ENCODE measurements around the genes MB21D2 and OPA1.

- RRBS, result no CpG with 5 or more reads among the region's 1 CpG
Observed at GRCh38 chr3:190330707-190331558, 8.7 kb upstream of the CLDN1 start.

DNA sequence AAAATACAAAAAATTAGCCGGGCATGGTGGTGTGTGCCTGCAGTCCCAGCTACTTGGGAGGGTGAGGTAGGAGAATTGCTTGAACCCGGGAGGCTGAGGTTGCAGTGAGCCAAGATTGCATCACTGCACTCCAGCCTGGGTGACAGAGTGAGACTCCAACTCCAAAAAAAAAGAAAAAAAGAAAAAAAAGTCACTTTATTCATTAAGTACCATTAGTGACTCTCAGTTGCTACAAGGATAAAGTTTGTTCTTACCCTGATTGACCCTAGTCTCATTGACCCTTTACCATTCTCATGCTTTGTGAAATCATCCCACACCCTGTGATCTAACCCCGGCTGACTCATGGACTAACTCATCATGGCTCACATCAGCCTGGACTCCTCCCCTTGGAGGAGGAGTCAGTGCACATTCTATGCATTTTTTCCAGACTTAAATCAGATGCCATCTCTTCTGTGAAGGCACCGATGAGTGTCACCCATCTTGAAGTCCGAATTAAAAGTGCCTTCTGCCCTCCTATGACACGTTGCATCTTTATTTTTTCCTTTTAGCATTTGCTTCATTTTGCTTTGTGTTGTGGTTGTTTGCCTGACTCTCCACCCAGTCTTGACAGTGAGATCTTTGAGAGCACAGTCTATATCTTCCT lies 71.9 kb downstream of the IL1RAP start:
- RRBS, result no CpG with 5 or more reads among the region's 6 CpGs

- RRBS, result no CpG with 5 or more reads among the region's 3 CpGs
Observed at GRCh38 chr3:190809890-190810220, 52.6 kb downstream of the GMNC start.

DNA sequence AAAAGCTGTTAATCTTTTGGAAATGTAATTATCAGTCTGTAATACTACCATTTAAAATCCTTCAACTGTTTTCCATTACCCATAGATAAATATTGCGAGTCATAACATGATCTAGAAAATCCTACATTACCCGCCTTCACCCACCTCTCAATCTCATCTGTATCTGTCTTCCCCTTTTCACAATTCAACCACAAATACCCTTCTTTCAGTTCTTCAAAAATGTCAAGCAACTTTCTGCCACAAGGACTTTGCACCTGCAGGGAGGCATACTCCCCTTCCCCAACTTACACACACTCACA lies 33.3 kb upstream of the CCDC50 start:
- RRBS, result no CpG with 5 or more reads among the region's 2 CpGs

DNA sequence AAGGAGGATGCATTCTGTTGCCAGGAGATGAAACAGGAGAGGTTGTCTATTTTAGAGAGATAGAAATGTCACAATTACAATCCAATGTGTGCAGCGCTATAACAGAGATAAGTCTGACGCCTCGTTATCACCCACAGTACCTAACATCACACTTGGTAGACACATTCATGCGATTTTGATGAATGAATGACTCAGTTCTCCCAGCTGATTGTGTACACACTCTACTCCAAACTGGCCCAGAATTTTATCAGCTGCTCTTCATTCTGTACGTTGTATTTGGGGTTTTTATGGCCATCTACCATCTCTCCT lies 576 bp upstream of the CCDC50 start:
- RRBS, result no CpG with 5 or more reads among the region's 5 CpGs

DNA sequence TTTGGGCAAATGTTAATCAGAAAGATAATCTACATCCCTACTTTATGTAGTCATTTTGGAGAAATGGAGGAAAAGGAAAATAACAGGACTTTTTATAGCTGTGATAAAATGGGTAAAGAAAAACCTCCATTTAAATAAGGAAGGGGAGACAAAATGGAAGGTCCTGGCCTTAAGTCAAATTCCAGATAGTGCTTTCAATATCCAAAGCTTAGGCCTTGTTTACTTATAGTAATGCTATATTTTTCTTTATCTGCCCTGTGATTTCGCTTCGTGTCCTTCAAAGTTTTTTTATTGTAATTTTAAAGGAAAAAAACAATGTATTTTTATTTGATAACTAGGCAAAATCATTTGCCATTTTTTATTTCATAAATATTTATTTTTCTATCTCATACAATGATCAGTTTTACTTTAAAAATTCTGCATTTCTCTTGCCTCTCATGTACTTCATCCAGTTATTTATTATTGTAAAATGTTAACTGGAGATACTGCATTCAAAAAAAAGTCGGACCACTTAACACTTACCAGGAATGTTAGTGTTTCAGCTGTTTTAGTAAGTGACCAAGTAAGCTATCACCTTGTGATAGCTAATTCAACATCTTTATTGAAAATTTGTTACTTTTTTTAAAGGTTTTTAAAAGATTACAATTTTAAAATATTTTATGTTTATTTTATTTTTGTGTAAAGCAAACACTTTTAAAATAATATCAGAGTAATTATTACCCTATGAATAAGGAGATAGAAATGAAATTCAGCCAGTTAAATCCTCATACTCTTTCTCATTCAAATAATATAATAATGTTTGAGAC lies 63.4 kb upstream of the UTS2B start:
- RRBS, result no CpG with 5 or more reads among the region's 3 CpGs

DNA sequence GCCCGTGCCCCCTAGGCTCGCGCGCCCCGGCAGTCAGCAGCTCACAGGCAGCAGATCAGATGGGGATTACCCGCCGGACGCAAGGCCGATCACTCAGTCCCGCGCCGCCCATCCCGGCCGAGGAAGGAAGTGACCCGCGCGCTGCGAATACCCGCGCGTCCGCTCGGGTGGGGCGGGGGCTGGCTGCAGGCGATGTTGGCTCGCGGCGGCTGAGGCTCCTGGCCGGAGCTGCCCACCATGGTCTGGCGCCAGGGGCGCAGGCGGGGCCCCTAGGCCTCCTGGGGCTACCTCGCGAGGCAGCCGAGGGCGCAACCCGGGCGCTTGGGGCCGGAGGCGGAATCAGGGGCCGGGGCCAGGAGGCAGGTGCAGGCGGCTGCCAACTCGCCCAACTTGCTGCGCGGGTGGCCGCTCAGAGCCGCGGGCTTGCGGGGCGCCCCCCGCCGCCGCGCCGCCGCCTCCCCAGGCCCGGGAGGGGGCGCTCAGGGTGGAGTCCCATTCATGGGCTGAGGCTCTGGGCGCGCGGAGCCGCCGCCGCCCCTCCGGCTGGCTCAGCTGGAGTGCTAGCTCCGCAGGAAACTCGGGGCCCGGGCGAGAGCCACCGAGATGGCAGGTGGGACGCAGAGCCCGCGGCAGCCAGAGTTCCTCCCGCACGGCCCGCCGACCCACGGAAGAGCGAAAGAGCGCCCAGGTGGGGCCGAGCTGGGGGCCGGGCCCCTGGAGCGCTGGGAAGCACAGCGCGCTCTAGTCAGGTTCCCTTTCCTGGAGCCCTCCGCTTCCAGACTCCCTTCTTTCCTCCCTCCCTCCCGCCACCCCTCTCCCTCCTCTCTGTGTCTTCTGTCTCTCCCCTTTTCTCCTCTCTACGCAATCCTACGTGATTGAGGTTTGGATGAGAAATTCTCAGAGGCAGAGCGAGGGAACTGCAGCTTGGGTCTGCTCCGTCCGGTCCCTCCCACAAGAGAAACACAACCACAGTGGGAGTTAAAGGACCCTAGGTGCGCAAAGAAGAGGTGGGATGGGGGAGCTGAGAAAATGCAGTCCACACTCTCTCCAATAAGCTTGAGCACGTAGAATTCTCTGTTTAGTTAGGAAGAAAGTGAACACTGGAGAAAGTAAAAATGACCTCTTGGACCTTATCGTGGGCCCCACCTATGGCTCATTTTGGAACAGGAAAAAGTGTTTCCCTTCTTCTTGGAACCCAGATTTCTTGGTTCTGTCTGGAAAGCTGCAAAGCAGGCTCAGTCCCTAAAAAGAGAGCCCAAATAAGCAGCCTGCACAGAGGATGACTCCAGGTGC lies 317.4 kb downstream of the FGF12 start:
- RRBS, result 3% methylated on average over 43 of the region's 95 CpGs

DNA sequence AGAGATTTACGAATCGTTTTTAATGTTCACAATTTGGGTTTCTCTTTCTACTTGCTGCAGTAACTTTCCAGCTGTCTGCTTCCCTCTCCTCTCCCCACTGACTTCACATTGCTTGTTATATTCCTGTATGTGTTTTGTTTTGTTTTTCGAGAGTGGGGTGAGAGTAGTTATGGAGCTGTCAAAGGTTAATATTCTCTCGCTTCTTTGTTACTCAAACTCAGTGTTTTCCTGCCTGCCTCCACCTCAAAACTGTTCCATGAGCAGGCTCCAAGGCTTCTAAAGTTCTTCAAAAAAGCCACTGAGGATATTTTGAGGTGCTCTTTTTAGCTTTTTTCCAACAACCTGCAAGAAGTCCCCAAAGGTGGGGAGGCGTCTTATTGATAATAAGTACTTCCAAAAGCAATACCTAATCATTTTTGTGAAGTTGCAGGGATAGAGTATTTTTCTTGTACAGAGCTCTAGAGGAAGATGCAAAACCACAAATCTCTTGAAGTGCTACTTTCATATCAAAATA lies 592 bp upstream of the FGF12 start:
- RRBS, result no CpG with 5 or more reads among the region's 5 CpGs

GRCh38 chr3:192917358-192917744 lies 305 bp downstream of the MB21D2 start:
- RRBS, result 5% methylated on average over 5 of the region's 20 CpGs

DNA sequence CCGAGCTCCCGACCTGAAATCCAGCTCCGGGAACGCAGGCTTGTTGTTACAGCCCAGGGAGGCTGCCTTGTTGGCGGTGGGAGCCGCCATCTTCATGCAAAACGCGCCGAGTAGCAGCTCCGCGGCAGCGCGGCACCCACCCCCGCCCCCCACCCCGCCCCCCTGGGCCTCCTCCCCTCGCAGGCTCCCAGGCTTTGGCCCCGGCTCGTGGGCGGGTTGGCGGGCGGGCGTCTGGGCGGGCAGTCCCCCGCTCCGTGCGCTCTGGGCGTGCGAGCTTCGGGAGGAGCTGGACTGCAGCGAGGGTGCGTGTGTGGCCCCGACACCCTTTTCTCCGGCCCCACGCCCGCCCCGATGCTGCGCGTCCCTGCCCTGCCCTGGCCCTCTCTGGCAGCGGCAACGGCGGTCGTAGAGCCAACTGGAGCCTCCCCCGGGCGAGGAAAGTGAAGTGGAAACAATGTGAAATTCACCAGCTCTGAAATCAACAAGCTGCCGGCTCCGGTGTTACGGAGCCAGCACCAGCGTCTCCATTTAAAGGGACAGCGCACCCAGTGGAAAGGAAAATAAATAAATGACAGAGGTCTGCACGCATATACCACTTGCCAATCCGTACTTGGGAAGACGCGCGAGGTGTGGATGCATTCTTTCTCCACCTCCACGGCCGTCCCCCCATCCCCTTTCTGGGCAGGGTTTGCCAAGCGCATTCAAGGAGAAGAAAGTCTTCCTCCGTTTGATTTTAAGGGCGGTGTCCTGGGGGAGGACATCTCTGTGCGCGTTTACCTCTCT lies at the start of gene MB21D2:
Gene MB21D2 (minus strand): TSS at position 112 of the 783 bp plus-strand sequence.
- RRBS, result 2% methylated on average over 12 of the region's 61 CpGs

DNA sequence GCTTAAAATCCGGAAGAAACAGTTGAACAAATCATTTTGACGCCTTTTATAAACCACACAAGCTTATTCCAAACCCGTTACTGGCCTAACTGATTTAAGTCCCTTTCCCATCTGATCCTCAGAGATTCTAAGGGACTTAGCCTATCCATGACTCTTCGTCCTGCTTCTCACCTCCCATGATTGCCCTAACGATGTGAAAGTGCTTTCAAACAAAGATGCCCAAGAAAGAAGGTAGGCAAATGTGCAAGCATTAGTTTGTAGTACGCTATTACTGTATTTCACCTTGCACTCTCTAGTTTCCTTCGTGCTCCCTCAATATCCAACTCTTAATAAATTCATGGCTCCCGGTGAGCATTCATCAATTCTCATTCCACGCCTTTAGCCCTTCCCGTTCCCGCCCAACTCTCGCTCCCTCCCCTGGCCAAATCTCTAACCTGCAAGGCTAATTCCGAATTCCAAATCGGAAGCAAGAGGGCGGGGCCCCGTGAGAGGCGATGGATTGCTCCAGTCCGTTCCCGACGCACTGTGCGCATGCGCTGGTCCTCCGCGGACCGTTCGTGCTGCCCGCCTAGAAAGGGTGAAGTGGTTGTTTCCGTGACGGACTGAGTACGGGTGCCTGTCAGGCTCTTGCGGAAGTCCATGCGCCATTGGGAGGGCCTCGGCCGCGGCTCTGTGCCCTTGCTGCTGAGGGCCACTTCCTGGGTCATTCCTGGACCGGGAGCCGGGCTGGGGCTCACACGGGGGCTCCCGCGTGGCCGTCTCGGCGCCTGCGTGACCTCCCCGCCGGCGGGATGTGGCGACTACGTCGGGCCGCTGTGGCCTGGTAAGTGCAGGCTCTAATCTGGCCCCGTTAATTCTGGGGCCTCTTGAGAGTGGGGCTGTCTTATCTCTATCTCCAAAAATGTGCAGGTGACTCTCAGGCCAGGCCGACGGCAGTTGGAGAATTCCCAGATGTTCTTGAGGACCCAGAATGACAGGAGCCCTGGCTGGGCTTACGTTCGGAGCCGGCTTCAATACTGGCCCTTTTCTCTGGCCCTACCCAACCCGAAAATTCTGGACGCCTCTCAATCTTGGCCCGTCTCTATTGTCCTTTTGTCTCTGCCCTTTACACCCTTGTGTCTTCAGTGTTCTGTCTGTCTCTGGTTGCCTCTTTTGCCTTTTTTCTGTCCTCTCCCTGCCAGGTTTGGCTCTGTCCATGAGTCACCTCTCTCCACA lies at the start of gene OPA1:
Gene OPA1 (plus strand): TSS at position 622 of the 1,215 bp plus-strand sequence.
- RRBS, result 1% methylated on average over 10 of the region's 60 CpGs

DNA sequence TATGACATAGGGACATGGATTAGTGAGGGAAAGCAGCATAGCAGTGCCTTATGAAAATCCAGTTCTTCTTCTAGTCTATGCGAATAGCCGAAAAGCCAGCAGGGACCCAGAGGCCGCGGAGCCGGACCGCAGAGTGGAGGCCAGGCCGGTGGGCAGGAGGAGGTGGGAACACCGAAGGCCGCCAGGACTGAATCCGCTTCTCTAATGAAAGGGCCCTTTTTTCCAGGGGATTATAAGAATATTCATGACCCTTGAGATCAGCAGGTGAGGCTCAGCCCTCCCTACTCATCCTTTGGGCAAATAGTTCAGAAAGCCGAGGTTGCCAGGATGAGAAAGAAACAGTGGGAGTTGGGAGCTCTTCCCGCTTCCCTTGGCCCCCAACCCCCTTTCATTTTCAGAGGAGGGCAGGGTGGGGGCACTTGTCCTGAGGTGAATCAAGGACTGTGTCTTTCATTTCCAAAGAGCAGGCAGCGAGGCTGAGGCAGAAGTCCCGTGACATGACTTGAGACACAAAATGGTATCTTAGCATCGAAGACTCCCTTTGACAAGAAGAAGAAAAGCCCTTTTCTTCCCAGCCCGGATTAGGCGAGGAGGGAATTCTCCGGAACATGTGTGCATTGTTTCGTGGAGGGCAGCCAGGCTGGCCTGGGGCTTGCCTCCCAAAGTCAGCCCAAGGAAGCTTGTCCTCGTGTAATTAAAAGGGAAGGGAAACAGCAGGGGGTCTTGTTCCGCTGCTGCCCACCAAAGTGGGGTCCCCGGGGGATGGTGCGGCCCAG lies 117.8 kb downstream of the OPA1 start:
- RRBS, result no CpG with 5 or more reads among the region's 23 CpGs

DNA sequence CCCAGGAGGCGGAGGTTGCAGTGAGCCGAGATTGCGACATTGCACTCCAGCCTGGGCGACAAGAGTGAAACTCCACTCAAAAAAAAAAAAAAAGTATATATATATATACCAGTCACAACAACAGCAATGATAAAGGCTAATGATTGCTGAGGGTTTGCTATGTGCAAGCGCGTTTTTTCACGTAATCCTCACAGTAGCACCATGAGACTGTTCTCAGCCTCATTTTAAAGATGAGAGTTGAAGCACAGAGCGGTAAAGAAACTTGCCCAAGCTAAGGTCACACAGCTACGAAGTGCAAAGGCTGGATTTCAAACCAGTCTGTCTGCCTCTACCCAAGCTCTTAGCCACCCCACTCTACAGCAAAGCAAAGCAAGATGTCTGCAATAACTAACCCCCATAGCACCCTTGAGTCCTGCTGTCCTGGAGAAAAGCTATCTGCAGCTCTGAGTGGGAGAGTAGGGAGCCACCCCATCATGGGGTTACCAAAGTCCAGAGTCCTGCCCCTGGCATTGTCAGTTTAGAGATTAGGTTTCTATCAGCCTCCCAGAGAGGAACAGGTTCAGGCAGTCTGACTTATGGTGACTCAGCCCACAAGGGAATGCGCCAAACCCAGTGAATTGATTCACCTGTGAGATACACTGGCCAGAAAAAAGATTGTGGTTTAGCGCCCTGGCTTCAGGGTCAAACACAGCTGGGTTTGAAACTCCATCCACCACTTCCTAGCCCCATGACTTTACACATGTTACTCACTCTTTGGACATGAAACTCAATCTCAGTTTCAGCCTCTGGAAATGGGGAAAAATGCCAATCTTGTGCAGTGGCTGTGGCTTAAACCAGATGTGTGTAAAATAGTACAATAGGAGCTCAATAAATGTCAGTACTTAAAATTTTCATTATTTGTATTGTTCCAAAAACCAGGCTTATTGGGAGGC lies 263.8 kb upstream of the HES1 start:
- RRBS, result no CpG with 5 or more reads among the region's 11 CpGs

GRCh38 chr3:194075755-194076384 lies 60.1 kb upstream of the HES1 start:
- RRBS, result no CpG with 5 or more reads among the region's 7 CpGs

DNA sequence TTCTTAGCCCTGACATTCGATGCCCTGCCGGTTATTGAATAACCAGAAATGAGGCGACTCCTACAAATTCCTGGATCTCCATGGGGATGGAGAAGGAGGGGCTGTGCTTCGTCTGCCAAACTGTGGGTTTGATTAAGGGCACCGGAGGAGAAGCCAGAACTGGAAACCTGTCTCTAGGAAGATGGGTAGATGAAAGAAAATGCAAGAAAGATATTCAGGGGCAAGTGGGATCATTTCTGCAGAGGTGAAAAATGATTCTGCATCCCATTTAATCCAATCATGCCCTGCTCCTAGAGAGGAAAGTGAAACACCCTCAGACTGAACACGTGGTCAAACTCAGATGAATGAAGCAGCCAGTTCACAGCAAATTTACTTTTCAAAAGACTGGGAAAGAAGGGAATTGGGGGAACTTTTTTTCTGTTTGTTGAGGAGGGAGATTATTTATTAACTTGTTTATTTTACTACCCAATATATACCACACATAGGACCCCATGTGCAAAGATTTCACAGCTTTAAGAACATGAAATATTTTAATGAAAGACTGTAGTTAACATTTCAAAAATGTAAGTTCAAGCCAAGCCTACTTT lies 23.1 kb upstream of the HES1 start:
- RRBS, result 17% methylated on average over 4 of the region's 6 CpGs

DNA sequence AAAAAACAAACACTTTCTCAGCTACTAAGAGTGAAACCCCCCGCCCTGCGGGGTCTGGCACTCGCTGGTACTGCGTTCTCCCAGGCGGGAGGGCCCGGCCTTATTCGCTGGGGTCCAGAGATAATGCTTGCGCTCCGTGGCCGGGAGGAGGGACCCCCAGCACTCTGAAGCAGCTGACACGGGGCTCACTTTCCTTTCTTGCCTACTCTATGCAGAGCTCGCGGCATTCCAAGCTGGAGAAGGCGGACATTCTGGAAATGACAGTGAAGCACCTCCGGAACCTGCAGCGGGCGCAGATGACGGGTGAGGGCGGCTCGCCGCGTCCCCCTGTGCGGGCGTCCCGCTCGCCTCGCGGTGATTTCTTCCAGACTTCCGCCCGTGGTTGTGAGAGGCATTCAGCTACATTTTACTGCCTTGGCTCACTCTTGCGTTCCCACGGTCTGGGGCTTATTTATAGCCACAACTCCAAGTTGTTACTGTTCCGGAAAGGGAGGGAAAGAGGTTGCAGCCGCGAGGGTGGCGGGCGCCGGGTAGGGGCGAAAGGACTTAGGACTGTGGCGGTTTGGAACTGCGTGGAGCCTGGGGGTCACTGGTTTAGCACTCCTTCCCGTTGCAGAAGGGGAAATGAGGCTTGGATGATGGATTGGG lies 922 bp downstream of the HES1 start:
- RRBS, result 5% methylated on average over 11 of the region's 42 CpGs

DNA sequence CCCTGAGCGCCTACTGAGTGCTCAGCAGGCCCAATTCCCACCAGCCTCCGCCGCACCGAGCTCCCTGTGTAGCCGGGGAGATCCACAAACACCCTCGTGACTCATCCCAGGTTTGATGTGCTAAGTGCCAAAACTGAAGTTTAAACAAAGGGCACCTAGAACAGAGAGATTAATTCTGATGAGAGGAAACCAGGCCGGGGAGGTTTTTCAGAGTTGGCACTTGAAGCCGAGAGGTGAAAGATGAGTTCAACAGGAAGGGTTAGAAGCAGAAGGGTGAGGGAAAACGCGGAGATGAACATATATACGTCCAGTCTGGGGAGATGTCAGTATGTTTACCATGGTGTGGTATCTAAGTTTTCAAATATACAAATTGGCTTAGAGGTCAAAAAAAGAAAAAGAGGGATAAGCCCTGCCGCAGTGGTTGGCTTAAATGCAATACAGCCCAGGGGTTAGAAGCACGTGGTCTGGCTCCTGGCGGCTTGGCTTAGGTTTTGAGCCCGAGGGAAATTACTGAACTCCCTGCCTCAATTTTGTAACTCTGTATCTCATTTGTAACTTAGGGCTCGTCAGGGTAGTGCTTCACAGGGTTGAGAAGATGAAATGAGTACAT lies 6.2 kb downstream of the HES1 start:
- RRBS, result 6% methylated on average over 3 of the region's 16 CpGs

GRCh38 chr3:194212629-194213557 lies 76.9 kb downstream of the HES1 start:
- RRBS, result 23% methylated on average over 4 of the region's 19 CpGs

DNA sequence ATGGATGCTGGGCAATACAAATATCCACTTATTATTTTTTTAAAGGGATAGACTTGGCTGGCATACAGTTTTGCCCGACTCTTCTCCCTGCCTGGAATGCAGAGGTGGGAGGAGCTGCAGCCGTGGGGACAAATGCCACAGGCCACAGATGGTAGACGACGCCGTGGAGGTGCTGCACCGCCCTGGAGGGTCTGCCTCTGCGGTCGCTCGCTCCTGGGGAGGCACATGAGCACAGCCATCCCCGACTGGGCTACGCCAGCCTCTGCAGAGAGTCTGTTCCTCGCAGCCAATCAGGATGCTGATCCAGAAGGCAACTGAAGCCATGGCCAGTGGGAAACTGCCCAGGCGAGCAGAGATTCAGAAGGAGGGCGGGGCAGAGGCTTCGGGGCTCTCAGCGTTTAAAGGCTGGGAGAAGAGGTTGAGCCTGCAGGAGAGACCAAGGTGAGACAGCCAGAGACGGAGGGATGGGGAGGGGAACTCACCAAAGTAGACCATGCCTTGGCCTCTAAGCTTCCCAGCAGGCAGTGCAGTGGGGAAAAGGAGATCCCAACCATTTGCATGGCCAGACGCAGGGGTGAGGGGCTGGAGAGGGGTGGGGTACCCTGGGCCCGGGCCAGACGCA lies 12.0 kb upstream of the LRRC15 start:
- RRBS, result no CpG with 5 or more reads among the region's 20 CpGs

DNA sequence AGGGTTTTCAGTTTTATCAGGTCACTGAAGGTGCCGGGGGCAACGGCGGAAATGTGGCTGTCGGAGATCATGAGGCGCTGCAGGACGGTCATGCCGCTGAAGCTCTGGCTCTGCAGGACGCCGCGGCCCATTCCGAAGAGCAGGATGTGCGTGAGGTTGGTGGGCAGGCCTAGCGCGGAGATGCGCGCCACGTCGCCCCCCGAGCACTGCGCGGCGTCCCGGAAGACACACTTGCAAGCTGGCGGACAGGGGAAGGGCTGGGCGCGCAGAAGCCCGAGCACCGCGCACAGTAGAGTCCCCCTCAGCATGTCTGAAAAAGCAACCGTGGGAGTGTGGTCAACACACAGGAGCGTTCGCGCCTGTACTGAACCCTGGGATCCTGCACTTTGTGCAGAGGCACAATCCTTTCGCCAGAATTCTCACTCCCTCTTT lies 1.1 kb downstream of the GP5 start:
- RRBS, result no CpG with 5 or more reads among the region's 34 CpGs

Data from HTR-8/SVneo (cell line).